Psoas muscle (tissue), 2 donors: ENCODE measurements around a stretch of chr16.

DNA sequence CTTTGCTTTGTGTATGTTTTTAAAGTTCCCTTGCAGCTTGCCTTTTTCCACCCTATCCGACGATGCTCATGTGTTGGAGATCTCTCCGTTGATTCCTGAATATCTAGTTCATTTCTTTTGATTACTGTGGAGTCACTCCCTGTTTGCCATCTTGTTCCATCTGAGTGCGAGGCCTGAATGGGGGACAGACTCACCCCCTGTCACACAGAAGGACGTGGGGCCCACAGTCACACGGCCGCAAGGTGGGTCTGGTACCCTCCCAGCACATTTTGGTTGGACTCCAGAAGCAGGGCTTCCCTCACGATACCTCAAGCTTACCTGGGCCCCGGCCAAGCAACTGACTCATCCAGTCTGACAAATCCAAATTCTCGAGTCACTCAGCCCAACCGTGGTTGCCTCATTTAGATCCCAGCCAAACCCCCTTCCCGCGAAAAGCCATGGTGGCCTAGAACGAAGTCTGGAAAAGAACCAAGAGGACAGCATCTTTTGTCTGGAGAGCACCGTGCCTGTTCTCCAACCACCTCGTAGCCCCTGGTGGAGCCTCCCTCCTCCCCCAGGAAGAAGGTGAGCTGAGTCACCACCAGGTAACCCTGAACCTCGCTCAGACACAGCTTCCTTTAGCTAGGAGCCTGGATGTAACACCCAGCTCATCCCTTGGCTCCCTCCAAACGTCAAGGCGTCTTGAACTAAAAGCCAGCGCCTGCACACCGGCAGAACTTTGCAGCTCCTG, 78.8 kb downstream of the CMIP start:
- PRO-cap, 2 experiments, result no peak in any of the 2 experiments

DNA sequence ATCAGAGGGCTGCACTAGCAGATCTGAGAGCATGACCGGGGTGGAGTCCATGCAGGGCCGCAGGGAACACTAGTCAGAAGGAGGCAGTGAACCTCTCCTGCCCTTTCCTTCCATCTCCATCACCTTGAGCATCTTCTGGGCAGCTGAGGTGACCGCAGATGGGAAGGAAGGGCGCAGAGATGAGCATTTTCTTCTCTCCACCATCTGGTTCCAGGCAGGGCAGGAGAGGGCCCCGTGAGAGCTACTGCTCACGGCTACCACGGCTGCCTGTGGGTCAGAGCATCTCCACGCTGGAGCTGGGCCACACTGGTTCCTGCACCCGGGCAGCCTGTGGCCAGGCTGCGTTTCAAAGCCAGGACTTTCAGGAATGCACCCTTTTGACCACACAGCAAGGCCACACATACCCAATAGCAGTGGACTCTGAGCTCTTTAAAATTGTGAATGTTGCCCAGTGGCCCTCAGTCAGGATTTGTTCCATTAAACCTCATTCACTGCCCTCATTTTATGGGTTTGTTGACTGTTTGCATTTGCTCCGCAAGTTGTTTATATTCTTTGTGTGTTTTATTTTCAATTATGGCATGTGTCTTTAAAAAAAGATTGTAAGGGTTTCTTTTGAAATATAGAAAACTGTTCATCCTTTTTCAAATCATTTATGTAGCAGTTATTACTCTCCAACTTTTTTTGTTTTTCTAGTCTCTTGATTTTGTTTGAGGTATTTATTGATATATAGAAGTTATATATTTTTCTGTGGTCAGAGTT, 89.4 kb downstream of the CMIP start:
- PRO-cap, 2 experiments, result no peak in any of the 2 experiments

GRCh38 chr16:81549629-81549855, 104.9 kb downstream of the CMIP start:
- PRO-cap, 2 experiments, result no peak in any of the 2 experiments

GRCh38 chr16:81589853-81590212, 145.2 kb downstream of the CMIP start:
- PRO-cap, 2 experiments, result no peak in any of the 2 experiments

DNA sequence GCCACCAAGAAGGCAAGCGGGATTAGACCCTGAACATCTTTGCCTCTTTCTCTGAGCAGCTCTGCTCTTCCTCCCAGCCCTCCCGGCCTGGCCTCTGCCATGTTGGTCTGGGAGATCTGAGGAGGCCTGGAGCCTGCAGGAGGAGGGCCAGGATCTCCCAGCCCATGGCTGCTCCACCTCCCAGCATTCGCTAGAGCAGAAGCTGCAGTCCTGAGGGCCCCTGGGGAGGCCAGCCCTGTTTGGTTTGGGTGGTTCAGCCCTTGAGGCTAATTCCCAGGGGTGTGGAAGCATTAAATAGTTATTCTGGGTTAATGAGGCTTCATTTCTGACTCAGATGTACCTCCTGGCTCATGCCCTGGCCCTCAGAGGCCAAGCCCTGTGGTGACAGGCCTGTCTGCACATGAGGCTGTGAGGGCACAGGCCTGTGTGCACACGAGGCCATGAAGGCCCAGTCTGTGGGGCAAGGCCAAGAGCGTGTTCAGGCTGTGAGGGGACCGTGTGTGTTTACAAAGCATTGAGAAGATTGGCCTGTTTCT, 153.9 kb upstream of the PLCG2 start:
- PRO-cap, 2 experiments, result no peak in any of the 2 experiments

DNA sequence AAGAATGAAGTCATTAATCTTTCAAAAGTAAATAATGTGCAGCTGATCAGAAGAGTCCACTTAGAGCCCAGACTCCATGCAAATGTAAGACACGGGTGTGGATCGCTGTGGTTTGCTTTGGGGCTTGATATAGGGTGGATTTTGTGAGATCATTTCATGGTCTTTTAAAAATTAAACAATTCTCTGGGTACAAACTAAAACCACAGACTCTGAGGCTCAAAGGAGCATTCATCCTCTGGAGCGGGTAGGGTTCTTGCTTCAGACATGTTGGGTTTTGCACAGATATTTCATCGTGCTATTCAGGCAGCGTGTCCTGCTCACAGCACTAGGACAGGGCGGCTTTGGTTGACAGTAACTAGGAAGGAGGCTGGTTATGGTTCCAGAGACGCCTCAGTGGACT, 129.4 kb upstream of the PLCG2 start:
- PRO-cap, 2 experiments, result no peak in any of the 2 experiments

GRCh38 chr16:81718675-81718982, 60.5 kb upstream of the PLCG2 start:
- PRO-cap, 2 experiments, result no peak in any of the 2 experiments

- PRO-cap, 2 experiments, result no peak in any of the 2 experiments
Observed at GRCh38 chr16:81729912-81731173, 48.7 kb upstream of the PLCG2 start.

DNA sequence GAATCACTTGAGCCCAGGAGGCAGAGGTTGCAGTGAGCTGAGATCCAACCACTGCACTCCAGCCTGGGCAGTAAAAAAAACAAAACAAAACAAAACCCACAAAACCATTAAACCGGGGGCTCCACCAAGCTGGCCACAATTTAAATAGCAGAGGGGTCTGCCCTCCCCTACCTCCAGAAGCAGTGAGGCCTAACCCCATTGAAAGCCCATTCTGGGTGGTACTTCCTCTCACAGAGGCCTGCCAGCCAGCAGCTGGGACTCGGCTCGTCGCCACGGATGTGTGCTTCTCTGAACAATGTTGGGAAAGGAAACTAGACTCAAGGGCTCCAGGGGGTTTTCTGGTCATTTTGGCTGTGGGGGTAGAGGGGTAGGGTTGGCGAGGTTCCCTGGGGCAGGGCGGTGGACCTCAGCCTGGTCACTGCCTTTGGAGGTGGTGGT, 4.8 kb upstream of the PLCG2 start:
- PRO-cap, 2 experiments, result no peak in any of the 2 experiments

- PRO-cap, 2 experiments, result no peak in any of the 2 experiments
Observed at GRCh38 chr16:81810809-81811468, 31.8 kb downstream of the PLCG2 start.

GRCh38 chr16:81821356-81822348, 42.6 kb downstream of the PLCG2 start:
- PRO-cap, 2 experiments, result no peak in any of the 2 experiments

GRCh38 chr16:81861326-81862098, 82.4 kb downstream of the PLCG2 start:
- PRO-cap, 2 experiments, result no peak in any of the 2 experiments

DNA sequence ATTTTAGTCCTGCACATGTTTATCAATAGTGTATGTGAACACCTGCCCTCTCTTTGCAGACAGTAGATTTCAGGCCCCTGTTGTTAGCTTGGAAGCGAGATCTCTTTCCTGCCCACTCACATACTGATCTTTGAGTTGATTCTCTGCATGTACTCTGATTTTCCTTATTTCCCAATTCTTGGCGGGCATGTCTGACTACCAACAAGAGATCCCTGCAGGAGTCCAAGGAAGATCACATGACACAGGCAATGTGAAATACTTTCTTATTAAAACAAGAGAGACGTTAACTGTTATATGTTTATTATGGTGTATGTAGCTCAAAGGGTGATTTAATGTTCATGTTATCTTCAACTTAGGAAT, 31.9 kb downstream of the HSD17B2 start:
- PRO-cap, 2 experiments, result no peak in any of the 2 experiments

DNA sequence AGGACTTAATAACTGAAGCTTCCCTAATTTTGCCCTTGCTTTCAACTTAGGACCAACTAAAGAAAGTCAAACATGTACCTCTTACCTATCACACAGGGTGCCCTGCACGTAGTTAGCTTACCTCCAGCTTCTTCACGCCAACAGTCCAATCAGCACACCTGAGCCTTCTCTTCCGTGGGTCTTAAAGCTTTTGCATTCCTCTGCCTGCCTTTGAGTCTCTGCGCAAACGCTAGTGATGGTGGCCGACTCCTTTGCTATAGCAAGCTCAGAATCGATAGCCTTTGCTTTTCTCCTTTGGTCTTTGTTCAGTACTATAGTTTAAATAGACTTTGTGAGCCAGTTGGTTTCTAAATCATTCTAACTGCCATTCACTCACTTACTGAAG, 31.3 kb downstream of the MPHOSPH6 start:
- PRO-cap, 2 experiments, result no peak in any of the 2 experiments

GRCh38 chr16:82195095-82195577, 25.1 kb upstream of the MPHOSPH6 start:
- PRO-cap, 2 experiments, result no peak in any of the 2 experiments

- PRO-cap, 2 experiments, result peak in 1 of 2 experiments; most common minus-strand start chr16:82634388 (in 1)
Observed at GRCh38 chr16:82633901-82634931, 7.4 kb downstream of the CDH13 start.

DNA sequence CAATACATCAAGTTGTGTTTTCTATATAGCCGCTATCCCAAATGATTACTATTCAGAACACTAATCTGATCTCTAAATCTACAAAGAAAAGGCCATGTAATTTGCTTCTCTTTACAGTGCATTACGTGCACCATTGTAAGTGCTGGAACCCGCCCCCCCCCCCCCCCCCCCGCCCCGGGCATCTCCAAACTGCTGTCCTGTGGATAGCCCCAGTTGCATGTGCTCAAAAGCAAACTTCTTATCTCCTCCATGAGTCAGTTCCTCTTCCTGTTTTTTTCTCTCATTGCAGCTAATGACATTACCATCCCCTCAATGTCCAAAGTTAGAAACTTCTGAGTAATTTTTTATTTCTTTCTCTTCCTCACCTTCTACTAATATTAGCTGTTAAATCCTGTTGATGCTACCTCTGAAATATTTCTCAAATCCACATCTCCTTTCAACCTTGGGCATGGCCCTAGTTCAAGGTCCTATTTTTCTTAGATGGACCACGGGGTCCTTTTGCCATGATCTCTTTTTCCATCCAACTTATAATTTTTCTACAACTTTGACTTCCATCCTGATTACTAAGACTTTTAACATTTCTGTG, 74.1 kb downstream of the CDH13 start:
- PRO-cap, 2 experiments, result no peak in any of the 2 experiments

GRCh38 chr16:83717585-83718306, 90.0 kb upstream of the HSBP1 start:
- PRO-cap, 2 experiments, result no peak in any of the 2 experiments

- PRO-cap, 2 experiments, result no peak in any of the 2 experiments
Observed at GRCh38 chr16:83918794-83919753, 20.2 kb downstream of the MLYCD start.

DNA sequence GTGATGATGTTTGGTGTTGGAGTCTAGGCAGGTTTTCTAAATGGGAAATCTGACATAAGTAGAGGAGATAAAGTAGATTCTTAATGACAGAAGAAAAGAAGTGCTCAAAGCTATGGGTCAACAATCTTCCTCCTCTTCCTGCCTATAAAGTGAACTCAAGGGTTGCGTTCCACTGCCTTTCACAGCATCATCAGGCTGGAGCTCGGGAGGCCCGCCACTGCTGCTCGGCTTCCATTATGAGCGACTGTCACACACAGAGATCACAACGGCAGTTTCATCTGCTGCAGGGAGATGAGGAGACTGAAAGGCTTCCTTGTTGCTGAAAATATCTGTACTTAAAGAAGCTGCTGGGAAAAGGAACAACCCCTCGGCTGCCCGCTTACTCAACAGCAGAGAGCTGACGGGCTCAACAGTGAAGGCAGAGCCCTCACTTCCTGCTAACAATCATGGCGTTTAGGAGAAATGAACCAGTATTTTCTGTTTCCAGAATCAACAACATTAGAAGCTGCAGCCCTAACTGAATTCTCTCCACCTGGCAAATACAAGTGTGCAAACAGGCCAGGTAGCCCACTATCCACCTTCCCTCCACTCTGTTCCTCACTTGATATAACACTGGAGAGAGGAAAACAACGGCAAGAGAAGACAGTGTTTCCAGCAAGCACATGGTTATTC, 33.9 kb downstream of the MBTPS1 start:
- PRO-cap, 2 experiments, result no peak in any of the 2 experiments